Thoracic aorta (tissue), 1 donor: ENCODE measurements around the genes RASSF10, SPON1, PSMA1 and CALCA.

GRCh38 chr11:12868568-12869158, 140.5 kb upstream of the RASSF10 start:
- RAMPAGE, long total RNA = no peak

DNA sequence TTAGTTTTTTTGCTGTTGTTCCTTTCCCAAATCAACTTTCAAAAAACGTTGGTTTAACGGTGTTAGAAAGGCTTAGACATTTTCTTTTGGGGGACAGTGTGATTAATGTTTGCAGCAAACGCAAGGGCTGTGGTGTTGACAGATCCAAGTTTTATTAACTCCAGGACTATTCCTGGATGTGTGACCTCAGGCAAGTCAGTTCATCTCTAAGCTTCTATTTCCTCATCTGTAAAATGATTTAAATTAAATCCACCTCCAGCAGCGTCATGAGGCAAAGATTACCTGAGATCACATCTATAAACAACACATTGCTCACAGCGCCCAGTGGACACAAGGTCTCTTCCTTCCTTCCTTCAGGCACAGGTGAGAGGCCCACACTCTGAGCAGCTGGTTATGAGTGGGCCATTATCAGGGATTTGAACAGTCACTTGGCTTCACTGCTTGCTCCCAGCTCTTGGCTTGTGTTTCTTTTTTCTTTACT, 111.3 kb upstream of the RASSF10 start:
- RAMPAGE, long total RNA = no peak

GRCh38 chr11:13008936-13009783, at the start of gene RASSF10:
RASSF10 (plus strand) TSS chr11:13009316.
- RAMPAGE, long total RNA = no peak

GRCh38 chr11:13305998-13306221, 28.3 kb downstream of the BMAL1 start:
- RAMPAGE, long total RNA = no peak

DNA sequence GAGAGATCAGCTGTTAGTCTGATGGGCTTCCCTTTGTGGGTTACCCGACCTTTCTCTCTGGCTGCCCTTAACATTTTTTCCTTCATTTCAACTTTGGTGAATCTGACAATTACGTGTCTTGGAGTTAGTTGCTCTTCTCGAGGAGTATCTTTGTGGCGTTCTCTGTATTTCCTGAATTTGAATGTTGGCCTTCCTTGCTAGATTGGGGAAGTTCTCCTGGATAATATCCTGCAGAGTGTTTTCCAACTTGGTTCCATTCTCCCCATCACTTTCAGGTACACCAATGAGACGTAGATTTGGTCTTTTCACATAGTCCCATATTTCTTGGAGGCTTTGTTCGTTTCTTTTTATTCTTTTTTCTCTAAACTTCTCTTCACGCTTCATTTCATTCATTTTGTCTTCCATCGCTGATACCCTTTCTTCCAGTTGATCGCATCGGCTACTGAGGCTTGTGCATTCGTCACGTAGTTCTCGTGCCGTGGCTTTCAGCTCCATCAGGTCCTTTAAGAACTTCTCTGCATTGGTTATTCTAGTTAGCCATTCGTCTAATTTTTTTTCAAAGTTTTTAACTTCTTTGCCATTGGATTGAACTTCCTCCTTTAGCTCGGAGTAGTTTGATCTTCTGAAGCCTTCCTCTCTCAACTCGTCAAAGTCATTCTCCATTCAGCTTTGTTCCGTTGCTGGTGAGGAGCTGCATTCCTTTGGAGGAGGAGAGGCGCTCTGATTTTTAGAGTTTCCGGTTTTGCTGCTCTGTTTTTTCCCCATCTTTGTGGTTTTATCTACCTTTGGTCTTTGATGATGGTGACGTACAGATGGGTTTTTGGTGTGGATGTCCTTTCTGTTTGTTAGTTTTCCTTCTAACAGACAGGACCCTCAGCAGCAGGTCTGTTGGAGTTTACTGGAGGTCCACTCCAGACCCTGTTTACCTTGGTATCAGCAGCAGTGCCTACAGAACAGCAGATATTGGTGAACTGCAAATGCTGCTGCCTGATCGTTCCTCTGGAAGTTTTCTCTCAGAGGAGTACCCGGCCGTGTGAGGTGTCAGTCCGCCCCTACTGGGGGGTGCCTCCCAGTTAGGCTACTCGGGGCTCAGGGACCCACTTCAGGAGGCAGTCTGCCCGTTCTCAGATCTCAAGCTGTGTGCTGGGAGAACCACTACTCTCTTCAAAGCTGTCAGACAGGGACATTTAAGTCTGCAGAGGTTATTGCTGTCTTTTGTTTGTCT, 63.7 kb downstream of the BTBD10 start:
- RAMPAGE, long total RNA = start-site peak on the minus strand centred at position 414 of the sequence, 55 bp wide, 7 reads; start-site peak on the minus strand centred at position 552 of the sequence, 13 bp wide, 5 reads

DNA sequence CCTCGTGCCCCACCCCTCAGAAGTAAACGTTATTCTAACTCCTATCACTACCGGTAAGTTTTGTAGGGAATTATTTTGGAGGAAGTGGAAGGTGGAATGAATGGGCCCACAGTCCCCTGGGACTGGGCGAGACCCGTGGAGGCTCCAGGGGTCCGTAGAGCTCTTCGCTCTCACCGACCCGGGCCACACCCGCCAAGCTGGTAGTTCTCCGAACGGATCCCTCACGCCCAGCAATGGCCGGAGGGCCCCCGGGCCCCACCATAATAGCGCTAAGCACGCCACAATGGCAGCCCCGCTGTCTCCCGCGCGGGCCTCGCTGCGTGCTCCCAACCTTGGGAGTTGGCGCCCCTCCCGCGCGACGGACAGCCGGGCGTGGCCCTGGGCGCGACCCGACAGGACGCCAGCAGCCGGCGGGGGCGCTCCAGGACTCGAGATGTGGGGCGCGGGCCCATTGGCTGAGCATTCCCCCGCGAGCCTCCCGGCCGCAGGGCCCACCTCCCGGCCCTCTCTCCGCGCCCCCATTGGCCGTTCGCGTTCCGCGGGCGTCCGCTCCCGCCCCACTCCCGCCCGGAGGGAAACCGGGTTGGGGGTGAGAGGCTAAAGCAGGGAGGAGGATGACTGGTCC, 441 bp upstream of the FAR1 start:
- RAMPAGE, long total RNA = no peak

- RAMPAGE, long total RNA = no peak
Observed at GRCh38 chr11:13962126-13962963, at the start of gene SPON1. SPON1 (plus strand) TSS chr11:13962723.

DNA sequence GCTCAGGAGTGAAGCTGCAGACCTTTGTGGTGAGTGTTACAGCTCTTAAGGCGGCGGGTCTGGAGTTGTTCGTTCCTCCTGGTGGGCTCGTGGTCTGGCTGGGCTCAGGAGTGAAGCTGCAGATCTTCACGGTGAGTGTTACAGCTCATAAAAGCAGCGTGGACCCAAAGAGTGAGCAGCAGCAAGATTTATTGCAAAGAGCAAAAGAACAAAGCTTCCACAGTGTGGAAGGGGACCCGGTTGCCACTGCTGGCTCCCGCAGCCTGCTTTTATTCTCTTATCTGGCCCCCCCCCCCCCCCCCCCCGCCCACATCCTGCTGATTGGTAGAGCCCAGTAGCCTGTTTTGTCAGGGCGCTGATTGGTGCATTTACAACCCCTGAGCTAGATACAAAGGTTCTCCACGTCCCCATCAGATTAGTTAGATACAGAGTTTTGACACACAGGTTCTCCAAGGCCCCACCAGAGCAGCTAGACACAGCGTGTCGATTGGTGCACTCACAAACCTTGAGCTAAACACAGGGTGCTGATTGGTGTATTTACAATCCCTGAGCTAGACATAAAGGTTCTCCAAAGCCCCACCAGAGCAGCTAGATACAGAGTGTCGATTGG, 128.1 kb downstream of the SPON1 start:
- RAMPAGE, long total RNA = no peak

GRCh38 chr11:14261710-14263130, 96.8 kb downstream of the RRAS2 start:
- RAMPAGE, long total RNA = no peak

DNA sequence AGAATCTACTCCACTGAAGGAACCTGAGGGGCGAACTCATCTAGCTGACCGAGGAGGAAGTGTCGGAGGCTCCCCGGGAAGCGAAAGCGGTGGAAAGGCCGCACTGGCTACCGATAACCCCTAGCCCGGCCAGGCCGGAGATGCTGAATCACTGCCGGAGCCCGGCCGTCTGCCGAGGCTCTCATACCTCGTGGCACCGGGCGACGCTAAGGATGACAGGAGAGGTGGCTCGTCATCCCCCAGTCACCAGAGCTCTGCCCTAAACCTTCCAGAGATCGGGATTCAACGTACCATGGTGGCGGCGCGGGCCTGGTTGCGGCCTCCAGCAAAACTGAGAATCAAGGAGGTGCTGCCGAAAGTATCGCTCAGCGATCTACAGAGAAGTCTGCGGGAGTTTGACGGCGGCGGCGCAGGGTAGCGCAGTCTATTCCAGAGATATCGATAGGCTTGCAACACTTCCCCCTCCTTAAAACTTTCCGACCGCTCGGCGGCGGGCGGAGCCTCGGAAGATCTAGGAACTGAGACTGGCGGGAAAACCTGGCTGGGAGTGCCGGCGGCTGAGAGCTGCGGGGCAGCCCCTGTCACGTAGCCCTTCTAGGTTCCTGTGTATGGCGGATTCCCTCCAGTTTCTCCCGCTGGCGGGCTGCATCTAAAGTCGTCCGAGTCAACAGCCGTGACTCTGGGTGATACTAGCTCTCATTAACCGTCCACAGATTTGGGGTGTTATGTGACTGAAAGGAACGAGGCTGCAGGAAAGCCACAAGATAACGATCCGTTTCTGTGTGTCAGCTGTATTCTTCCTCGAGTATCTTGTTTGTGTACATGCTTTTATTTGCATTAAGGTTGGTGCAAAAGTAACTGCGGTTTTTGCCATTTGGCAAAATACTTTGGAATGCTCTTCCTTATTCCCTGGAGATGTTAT, at the start of gene PSMA1:
Gene PSMA1 (minus strand): TSS at position 381 of the 922 bp plus-strand sequence.
- RAMPAGE, long total RNA = start-site peak on the minus strand centred at position 343 of the sequence, 56 bp wide, 92 reads

GRCh38 chr11:14634035-14634368, 9.6 kb upstream of the PDE3B start:
- RAMPAGE, long total RNA = no peak

GRCh38 chr11:14644532-14645266, 1.1 kb downstream of the PDE3B start:
- RAMPAGE, long total RNA = no peak

DNA sequence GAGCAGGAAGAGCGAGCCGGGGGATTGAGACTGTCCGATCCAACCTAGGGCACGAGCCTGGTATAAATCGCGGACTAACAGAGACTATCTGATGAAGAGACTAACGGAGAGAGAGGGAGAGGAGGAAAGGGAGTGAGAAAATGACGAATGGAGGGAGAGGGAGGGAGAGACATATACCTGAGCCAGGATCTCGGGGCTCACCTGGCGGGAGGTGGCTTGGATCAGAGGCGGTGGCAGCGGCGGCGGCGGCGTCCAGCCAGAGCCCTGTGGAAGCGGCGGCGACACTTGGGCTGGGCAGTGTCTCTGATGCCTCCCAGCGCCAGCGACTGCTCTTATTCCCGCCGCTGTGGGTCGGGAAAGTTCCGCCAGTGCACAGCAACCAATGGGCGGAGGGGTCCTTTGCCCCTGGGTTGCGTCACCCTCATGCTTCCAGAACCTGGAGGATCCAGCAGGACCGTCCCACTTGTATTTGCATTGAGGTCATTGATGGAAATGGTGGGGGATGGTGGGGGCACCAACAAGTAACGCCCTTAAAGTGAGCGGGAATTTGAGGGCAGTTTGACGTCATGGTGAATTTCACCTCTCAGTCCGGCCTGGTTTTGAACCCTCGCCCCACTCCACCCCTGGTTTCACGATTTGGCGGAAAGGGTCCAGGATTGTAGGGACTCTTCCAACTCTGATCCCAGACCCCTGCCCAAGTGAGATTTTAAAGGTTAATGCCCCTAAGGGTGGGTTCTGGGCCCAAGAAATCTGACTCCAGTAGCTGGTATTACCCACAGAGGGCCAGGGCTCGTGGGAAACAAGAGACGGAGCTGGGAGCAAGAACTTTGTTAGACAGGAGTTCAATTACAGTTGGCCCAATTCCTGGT, at the start of gene CALCA:
Gene CALCA (minus strand): TSS at position 308 of the 869 bp plus-strand sequence.
- RAMPAGE, long total RNA = no peak

DNA sequence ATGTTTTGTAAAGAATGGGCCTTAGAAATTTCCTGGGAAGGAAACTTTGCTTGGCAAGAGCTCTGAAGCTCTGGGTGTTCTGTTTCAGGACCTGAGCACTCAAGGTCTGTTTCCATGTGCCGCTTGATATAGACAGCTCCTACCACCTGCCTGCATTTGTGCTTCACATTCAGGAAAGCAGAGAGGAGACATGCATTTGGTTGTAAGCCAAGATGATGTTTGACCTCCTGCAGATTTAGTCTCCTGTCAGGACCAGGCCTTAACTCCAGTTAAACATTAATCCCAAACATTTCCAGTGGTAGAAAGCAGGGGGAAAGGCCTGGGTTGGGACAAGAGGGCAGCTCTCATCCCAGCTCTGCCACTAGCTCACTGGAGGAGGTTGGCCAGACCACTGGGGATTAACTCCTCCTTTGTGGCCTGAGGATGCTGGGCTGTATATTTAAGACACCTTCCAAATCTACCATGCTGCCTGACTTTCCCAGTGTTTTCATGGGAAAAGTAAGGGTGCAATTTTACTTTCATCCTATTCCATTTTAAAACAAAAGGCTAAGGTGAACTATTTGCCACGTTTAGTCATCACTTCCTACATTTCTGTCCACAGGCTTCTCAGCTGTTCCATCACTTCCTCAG, 80.8 kb downstream of the INSC start:
- RAMPAGE, long total RNA = no peak

DNA sequence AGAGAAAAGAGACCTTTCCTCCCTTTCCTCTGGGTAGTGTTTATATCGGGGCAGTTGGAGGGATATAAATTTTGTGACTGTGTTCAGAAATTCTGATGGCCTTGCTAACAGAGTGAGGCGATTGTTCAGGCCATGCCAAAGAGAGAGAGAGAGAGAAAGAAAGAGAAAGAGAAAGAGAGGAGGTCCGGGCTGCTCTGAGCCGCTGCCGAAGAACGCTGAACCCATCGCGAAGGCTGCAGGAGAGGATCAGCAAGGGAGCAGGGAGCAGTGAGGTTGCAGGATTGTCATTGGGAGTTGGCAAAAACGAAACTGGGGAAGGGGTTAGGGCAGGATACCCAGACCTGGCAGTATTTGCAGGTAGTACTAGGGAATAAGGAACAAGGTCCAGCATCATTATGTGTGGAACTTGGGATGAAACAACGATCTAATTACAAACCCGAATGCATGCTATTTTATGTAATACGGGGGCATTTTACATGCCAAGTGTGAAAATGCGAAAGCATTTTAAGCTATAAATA, 537.1 kb downstream of the INSC start:
- RAMPAGE, long total RNA = no peak

GRCh38 chr11:15769233-15769677, 587.1 kb downstream of the SOX6 start:
- RAMPAGE, long total RNA = no peak

- RAMPAGE, long total RNA = no peak
Observed at GRCh38 chr11:15967000-15967535, 389.3 kb downstream of the SOX6 start.

DNA sequence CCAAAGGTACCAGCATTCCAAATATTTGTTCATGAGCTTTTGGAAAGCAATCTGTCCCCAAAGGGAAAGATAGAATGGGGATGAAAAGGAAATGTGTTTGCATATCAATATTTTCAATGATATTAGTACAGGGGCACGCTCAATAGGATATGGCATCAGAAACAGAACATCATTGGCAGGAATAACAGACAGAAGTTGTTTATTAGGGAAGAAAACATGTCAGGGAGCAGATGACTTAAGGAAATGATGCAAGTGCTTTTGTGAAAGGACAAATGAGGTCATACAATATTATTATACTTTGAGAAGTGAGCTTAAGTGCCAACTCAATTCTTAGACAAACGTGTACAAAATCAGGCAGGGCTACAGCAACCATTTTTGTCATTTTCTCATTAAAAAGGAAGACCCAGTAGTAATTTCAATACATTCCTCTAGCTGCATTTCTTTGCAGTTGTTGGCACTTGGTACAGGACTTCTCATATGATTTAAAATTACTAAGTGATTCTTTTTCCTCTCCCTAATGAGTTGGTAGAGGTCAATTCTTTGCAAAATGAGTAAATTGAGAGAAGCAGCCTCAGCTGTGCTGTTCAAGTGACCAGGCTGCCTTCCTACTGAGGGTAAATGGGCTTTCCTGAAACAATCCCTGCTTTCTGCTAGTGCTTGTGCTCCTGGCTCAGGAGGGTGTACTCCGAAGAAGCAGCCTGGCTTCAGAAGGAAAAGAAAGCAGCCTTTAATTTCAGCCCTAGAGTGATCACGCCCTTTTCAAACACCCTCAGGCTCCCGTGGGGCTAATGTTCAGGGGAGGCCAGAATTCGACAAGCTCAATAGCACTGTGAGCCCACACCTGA, 388.2 kb downstream of the SOX6 start:
- RAMPAGE, long total RNA = no peak

- RAMPAGE, long total RNA = no peak
Observed at GRCh38 chr11:15968762-15969852, 387.2 kb downstream of the SOX6 start.

DNA sequence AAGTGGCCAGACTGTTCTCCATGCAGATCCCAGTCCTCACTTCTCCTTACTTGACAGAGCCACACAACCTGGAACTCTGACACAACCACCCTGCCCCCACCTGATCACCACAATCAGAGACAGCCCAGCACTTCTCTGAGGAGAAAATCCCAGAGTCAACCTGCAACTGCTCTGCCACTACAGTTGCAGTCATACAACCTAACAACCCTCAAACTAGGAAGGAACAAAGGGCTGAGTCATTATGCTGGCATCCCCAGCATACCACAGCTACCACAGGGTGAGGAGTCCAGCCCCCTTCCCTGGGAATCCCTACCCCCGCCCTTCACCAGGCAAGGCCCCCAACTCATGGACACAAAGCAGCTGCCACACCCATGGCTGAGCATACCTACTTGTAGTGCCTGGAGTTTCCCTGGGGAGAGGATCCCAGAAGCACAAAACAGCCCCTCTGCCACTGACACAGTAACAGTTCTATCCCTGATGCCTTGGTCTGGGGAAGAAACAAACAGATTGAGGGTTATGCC, 68.6 kb upstream of the C11orf58 start:
- RAMPAGE, long total RNA = no peak